OVCAR3 (cell line): ENCODE measurements around a stretch of chr5.

- RRBS = 7% methylated on average over 7 of the region's 23 CpGs
Measured at GRCh38 chr5:181246821-181247216, 3.1 kb upstream of the RACK1 start.